CMK (cell line): ENCODE results near the gene TAB2.

- RRBS, result no CpG with 5 or more reads among the region's 5 CpGs
These were observed 56.3 kb downstream of the STXBP5 start for GRCh38 chr6:147260172-147261282.

- RRBS, result no CpG with 5 or more reads among the region's 7 CpGs
These were observed 100.2 kb downstream of the STXBP5 start for GRCh38 chr6:147303983-147305167.

- RRBS, result no CpG with 5 or more reads among the region's 5 CpGs
These were observed 133.7 kb downstream of the STXBP5 start for GRCh38 chr6:147337673-147338479.

GRCh38 chr6:147558929-147559533, 50.5 kb downstream of the SAMD5 start:
- RRBS, result no CpG with 5 or more reads among the region's 12 CpGs

DNA sequence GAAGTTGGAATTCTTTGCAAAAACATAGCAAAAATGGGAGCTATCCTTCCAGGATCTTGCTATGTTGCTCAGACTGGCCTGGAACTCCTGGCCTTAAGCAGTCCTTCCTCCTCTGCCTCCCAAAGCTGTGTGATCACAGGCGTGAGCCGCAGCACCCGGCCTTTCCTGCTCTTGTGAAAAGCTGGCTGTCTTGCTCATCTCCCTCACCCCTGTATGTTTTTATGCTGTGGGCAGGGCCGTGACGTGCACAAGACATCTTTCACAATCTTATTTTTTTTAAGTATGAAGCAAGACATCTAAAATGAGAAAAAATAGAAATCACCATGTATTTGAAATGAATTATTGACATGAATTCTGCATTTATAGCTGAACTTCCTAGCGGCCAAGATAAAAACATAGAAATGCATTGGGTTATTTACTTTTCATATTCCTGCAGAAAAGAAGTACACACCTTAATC, 110.5 kb downstream of the SAMD5 start:
- RRBS, result no CpG with 5 or more reads among the region's 6 CpGs

DNA sequence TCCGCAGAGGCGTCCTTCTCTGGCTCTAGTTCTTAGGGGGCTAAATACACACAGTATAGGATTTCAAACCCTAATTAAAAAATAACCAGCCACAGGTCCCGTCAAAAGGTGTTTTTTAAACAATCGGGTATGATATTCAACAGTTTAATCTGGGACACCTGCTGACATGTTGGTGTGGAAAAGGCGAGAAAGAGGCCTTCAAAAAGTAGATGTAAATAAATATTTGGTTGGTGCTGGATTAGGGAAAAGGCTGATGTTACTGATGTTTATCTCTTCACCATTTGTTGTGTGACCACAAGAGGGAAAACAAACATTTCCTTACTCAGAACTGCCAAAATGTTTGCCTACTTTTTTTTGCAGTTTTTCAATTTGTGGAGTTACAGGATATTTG, 679 bp downstream of the SASH1 start:
- RRBS, result no CpG with 5 or more reads among the region's 5 CpGs

DNA sequence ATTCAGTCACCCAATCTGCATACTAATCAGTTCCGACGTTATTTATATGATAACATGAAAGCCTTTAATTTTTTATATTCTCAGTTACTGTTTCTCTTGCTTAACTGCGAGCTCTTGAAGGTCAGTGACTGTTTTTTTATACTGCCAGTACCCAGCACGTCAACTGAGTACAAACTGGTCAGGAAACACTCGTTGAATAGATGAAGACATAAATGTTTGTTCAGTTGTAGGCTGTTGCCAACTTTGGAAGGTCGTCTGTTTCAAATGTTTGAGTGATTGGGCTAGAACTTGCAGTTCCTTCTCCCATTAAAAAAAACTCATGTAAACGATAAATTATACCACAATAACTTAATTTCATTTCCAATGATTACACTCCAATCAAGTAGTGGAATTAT, 80.9 kb downstream of the SASH1 start:
- RRBS, result no CpG with 5 or more reads among the region's 7 CpGs

- RRBS, result no CpG with 5 or more reads among the region's 7 CpGs
These were observed 88.8 kb downstream of the SASH1 start for GRCh38 chr6:148431411-148431904.

DNA sequence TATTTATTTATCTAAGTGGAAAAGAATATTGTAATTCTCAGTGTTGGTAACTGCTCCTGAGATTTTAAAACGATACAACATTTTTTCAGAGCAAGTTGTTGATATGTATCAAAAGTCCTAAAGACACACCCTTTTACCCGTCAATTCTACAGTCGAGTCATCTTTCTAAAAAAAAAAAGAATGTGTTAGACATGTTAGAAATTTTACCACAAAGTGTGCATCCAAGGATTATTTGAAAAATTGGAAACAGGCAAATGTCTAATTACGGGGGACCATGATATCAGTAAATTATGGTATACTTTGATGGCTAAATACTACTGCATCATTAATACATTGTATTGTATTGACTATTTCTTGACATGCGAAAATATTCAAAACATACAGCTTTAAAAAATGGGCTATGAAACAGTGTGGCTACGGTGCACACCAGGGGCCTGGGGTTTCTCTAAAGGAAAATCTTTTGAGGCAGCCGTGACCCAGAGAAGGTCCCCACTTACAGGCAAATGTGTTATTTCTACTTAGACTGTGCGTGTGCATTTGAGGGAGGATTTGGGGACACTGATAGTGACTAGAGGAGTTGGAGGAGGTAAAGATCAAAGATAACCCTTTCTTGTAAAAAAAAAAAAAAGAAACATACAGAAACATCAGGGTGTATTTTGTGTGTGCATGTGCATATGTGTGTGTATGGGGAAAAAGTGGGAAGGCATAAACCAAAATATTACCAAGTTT, 160.7 kb downstream of the SASH1 start:
- RRBS, result no CpG with 5 or more reads among the region's 8 CpGs

- RRBS, result no CpG with 5 or more reads among the region's 11 CpGs
These were observed 11.7 kb downstream of the UST start for GRCh38 chr6:148758325-148759075.

- RRBS, result 1% methylated on average over 5 of the region's 16 CpGs
These were observed 257.2 kb upstream of the TAB2 start for GRCh38 chr6:149060270-149060699.

DNA sequence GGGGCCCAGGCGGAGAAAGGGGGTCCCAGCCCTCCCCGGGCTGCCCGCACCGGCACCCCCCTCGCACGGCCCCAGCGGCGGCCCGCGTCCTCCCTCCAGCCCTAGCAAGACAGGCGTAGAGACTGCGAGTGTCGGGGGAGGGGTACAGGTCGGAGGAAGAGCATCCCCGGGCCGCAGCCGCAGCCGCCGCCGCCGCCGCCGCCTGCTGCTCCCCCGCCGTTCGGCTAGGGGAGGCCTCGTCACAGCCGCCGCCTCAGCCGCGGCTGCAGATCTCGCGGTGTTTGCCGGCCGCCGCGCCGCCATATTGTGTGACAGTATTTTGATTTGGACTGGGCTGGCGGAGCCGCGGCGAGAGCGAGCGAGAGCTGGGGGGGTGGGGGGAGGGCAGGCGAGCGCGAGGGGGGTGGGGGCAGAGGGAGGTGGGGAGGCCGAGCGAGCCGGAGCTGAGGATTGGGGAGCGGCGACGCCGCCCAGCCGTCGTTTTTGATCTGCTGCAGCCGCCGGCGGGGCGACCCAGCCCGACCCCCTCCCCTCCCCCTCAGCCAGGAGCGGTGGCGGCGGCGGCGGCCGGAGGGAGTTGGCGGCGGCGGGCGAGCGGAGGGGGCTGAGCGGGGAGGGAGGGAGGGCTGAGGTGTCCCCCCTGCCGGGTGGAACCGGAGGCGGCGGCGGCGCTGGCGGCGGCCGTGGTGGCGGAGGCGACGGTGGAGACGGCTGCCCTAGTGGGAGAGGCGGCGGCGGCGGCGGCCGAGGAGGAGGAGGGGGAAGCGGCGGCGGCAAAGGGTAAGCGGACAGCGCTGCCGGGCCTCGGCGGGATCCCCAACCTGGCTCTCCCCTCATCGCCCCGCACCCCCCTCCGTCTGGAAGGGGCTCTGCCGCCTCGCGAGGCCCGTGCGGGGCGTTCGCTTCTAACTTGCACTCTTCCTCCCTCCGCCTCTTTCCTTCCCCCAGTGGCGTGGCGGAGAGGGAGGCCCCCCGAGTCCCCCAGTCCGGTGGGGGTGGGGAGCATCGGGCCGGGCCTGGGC, at the start of gene TAB2:
TSS of gene TAB2 (plus strand) at position 477 of the 1,022 bp plus-strand sequence.
- RRBS, result under 1% methylated on average over 29 of the region's 117 CpGs

DNA sequence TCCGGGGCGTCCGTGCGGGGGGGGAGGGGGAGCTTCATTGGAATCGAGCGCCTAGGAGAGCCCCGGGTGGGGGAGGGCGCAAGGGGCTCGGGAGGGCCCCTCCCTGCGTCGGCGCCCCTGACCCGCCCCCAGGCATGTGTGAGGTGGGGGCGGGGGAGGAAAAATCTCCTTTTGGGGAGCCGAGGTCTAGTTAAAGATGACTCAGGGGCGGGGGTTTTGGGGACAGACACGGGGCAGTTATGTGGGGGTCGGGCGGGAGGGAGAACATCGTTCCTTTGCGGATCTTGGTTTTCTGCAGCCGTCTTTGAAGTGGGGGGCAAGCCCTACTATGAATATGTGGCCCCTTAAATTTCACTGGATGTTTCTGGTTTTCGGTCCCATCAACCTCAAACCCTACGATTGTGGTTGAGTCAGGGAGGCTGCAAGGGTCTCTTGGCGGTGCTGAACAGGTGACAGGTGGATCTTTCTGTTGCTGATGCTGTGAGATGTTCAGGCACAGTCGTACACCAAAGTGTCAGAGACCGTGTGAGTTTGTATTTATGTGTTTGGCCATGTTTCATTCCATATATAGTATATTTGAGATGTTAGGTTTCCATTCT, 845 bp downstream of the TAB2 start:
- RRBS, result under 1% methylated on average over 7 of the region's 27 CpGs

DNA sequence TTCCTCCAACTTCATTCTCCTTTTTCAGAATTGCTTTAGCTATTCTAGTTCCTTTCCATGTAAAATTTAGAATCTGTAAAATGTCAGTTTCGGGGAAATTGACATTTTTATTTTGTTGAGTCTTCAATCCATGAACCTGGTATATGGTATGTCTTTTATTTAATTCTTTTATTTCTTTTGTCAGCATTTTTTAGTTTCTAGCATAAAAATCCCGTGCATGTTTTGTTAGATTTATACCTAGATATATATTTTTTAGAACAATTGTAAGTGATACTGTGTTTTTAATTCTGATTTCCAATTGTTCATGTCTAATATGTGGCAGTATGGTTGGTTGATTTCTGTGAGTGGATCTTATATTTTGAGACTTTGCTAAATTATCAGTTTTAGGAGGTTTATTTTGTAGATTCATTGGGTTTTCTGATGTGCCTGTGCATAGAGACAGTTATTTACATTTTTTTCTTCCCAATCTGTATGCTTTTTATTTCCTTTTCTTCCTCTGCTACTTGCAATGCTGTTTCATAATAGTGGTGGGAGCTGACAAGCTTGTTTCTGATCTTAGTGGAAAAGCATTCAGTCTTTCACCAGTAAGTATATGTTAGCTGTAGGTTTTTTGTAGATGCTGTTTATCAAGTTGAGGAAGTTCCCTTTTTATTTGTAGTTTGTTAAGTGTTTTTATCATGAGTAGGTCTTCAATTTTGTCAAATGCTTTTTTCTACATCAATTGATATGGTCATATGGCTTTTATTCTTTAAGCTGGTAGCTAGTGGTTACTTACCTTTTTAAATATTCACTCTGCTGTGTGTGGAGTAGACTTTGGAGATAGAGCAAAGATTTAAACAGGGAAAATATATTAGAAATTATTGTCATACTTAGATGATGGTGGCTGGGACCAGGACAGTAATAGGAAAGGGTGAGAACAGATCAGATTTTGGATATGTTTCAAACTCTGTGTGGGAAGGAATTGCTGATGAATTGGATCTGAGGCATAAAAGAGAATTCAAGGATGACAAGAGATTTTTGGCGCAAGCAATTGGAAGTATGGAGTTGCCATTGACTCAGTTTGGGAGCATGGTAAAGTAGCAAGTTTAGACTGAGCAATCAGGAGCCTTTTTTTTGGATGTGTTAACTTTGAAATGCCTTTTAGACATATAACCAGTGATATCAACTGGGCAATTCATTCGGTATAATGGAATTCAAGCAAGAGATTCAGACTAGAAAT, 14.0 kb downstream of the TAB2 start:
- RRBS, result no CpG with 5 or more reads among the region's 4 CpGs

DNA sequence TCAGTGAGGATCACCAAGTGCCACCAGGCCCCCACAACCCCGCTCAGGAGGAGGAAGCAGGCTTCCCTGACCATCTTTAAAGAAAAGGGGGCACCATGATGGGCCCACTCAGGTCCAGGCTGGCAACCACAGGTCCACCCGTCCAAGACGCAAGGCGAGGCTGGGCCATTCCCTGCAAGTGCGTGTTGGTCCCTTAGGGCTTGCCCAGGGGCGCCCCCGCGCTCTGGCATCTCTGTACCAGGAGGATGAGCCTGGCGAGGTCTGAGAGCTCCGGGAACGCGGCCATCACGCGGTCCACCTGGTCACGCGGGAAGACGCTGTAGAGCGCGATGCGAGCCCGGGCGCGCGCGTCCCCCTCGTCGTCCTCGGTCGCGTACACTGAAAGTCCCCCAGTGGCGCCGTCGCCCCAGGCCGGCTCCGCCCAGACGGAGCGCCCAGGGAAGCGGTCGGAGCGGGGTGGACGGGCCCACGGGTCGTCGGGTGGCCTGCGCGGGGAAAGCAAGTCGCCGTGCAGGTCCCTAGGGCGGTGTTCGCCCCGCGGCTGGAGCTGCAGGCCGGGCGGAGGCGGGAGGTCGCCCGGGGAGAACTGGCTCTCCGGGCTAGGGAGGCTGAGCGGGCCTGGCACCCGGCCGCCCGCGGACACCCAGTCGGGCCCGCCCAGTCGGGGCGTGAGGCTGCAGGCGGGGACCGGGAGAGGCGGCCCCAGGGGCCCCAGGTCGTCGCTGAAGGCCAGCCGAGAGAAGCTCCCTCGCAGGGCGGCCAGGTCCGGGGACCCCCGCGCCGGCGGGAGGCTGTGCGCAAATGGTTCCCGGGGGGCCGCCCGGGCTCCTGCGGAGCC, 34.1 kb downstream of the ZC3H12D start:
- RRBS, result 95% methylated on average over 29 of the region's 85 CpGs

DNA sequence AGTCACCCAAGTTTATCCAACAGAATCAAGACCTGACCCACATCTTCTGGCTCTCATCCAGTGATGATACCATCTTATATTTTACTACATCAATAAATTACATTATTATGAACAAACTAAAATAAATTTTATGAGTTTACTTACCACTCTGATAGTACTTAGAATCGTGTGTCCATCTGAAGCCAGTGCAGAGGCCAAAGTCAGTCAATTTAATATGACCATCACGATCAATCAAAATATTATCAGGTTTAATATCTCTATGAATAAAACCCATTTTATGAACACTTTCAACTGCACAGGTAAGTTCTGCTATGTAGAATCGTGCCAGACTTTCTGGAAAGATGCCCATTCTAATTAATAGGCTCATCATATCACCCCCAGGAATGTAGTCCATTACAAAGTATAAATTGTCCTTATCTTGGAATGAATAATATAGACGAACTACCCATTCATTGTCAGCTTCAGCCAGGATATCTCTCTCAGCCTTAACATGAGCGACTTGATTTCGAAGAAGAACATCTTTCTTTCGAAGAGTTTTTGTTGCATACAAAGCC, 31.3 kb upstream of the KATNA1 start:
- RRBS, result no CpG with 5 or more reads among the region's 7 CpGs

DNA sequence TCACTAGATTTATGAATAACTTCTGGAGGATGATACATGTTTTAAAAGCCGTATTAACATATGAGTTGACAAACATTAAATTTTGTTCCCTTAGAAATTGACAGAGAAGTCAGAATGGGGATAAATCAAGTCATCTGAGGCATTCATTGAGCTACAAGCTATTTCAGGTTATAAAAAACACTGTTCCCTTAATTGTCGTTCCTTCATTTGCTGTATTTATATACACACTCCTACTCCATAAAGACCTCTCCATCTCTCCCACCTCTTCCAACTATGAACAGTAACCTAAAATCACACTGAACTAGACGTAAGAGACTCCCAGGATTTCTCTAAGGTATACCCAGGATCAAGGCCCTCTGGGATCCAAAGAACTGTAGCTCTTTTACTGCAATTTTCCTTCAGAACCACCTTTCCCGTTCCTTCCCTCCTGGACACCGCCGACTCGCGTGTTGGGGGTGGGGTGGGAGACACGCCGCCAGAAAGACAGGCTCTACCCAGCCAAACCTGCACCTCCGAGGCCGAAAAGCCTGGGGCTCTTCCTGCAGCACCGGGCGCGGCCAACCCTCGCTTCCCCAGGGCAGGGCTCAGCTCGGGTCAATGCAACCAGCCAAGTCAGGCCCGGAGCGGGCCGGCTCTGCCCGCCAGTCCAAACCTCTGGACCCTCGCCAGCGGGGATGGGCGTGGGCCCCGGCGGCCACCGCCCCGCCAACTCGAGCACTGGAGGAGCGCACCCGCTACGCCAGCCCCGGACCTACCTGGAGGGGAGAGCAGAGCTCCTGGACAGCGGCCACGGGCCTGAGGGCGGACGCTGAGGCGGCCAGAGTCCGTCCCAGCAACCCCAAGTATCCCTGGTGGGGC, 578 bp downstream of the LATS1 start:
- RRBS, result under 1% methylated on average over 20 of the region's 39 CpGs

GRCh38 chr6:149726154-149727350, 8.7 kb upstream of the LATS1 start:
- RRBS, result no CpG with 5 or more reads among the region's 12 CpGs

DNA sequence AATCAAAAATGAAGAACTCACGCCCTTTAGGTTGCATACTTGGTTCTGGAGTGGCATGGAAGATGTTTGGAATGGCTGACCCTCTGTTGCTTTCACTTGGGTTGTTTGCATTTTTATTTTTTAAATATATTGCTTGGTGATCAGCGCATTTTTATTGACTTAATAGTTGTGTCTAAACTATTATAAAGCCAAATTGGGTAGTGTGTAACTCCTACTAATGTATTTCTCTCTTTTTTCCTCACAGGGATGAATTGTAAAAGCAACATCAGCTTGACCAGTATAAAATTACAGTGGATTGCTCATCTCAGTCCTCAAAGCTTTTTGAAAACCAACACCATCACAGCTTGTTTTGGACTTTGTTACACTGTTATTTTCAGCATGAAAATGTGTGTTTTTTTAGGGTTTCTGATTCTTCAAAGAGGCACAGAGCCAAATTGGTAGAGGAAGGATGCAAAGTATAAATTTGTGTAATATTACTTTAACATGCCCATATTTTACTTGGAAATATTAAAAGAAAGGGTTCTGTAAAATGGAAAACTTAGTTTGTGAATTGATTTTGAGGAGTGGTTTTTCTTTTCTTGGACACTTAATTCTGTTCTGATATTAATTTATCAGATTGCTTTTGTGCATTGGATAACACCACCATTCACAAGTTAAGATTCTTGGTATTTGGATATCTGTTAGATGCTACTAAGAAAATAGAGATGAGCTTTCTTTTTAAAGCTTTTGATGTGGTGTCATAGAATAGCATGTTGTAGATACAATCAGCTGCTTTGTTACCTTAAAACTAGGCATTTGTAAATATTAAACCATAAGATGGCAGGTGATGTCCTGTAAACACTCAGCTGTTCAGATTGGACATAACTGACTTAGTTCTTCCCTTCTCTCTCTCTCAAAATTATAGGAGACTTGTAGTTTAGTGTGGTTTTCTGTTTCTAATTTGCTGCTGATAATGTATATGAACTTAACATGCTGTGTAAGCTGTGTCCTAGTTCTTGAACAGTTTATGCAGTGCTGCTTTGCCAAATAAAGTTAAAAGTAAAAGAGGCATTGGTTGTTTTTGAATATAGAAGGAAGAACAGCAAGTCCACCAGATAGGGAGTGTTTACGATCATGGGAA, 53.4 kb downstream of the LRP11 start:
- RRBS, result no CpG with 5 or more reads among the region's 3 CpGs

GRCh38 chr6:149820454-149820975, 43.6 kb downstream of the LRP11 start:
- RRBS, result no CpG with 5 or more reads among the region's 7 CpGs